ENCODE measurements around the genes APC, KCNN2, CDO1, COMMD10 and DMXL1.

DNA sequence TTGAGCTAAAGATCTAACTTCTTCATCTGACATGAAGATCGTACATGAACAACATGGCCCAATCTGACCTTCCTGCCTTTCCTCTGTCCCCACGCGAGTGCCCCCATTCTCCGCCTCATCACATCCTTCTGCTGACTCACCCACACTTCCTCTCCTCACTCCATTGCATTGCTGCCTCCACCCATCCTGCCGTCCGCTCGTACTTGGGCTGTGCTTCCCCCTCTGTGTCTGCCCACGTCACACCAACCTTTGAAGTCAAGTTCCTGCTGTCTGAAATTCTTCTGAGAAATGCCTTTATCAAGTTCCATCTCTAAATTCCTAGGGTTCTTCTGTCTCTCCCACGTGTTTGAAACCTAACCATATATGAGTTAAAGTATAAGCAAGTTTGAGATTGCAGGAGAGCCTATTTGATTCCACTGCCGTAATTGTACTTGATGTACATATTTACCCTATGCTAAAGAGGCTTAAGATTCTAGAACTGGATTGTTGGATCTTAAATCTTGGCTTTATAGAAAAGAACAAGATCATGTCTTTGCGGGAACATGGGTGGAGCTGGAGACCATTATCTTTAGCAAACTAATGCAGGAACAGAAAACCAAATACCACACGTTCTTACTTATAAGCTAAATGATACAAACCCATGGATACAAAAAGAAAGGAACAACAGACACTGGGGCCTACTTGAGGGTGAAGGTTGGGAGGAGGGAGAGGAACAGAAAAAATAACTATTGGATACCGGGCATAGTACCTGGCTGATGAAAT lies 18.1 kb upstream of the STARD4 start:
- PRO-cap, 8 experiments: peak in 3 of 8 experiments; most common plus-strand start position 258 of the sequence (in 1); most common minus-strand start position 99 of the sequence (in 3)

GRCh38 chr5:111930281-111930705 lies 173.3 kb upstream of the NREP start:
- PRO-cap, 8 experiments: peak in 1 of 8 experiments; most common minus-strand start chr5:111930530 (in 1)

- PRO-cap, 8 experiments: no peak in any of the 8 experiments
Measured at GRCh38 chr5:112109112-112109828, 309.8 kb downstream of the EPB41L4A start.

- PRO-cap, 8 experiments: peak in 6 of 8 experiments; most common plus-strand start chr5:112320874 (in 6)
Measured at GRCh38 chr5:112320563-112321049, 98.5 kb downstream of the EPB41L4A start.

GRCh38 chr5:112479610-112479935 lies 60.5 kb upstream of the EPB41L4A start:
- PRO-cap, 8 experiments: no peak in any of the 8 experiments

- PRO-cap, 8 experiments: peak in 8 of 8 experiments; most common plus-strand start chr5:112737888 (in 7); most common minus-strand start chr5:112737760 (in 7)
Measured at GRCh38 chr5:112737396-112738527, at the start of gene APC. Gene APC, plus strand, starts transcription at chr5:112737885.

DNA sequence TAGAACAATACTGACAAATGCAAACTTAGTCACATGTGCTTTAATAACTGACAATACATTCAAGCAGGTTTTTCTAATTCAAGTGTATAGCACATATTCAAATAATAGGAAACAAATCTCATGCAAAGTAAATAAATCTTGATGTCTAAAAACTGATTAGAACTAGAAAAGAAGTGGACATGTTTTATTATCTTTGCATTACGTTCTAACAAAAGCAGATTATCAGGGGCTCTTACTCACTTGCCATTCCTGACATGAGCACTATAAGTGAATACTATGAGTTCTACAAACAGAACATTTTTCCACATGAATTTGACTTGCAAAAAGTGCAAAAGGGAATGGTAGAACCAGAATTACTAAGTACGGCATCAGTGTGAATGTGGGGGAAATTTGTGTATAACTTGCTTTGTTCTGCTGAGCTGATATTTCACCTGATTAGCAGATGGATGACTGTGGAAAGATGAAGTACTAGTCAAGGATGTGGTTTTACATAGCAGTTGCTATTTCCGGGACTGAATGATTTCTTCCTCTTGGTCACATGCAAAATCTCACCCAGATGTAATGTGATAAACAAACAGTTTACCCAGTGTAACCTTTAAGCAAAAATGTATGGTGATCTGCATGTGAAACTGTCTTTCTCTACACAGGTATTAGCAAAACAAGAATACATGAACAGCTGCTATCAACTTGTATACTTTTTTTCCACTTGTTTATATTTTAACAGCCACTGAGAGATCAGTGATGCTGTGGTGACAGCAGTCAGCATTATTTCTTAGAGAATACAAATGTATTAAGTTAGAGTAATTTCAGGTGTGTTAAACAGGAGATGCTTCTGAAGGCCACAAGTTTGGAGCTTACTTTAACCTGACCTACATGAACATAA lies 46.0 kb downstream of the DCP2 start:
- PRO-cap, 8 experiments: no peak in any of the 8 experiments

- PRO-cap, 8 experiments: peak in 1 of 8 experiments; most common plus-strand start chr5:113028203 (in 1)
Measured at GRCh38 chr5:113027606-113028275, 51.1 kb downstream of the DCP2 start.

GRCh38 chr5:113234356-113234991 lies 200.3 kb downstream of the TSSK1B start:
- PRO-cap, 8 experiments: no peak in any of the 8 experiments

DNA sequence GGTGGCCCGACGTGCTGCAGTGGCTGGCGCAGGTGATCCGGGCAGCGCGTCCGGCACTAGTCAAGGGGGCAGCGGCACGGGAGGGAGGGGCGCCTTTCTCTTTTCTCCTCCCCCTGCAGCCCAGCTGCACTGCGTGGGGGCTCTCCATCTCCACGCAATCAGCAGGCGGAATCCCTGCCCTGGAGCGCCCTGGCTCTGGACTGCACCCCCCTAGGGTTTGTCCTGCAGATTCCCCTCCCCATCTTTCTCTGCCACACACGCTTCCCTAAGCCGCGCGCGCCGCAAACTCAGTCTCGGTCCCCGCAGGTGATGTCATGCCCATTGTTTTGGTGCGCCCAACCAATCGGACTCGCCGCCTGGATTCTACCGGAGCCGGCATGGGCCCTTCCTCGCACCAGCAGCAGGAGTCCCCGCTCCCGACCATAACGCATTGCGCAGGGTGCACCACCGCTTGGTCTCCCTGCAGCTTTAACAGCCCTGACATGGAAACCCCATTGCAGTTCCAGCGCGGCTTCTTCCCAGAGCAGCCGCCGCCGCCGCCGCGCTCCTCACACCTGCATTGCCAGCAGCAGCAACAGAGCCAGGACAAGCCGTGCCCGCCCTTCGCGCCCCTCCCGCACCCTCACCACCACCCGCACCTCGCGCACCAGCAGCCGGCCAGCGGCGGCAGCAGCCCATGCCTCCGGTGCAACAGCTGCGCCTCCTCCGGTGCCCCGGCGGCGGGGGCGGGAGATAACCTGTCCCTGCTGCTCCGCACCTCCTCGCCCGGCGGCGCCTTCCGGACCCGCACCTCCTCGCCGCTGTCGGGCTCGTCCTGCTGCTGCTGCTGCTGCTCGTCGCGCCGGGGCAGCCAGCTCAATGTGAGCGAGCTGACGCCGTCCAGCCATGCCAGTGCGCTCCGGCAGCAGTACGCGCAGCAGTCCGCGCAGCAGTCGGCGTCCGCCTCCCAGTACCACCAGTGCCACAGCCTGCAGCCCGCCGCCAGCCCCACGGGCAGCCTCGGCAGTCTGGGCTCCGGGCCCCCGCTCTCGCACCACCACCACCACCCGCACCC lies at the start of gene KCNN2:
KCNN2 (plus strand) TSS at position 413 of the 1,054 bp plus-strand sequence.
- PRO-cap, 8 experiments: no peak in any of the 8 experiments

- PRO-cap, 8 experiments: no peak in any of the 8 experiments
Measured at GRCh38 chr5:115484189-115484662, 60.3 kb downstream of the FEM1C start.

GRCh38 chr5:115545277-115545885 lies 806 bp upstream of the FEM1C start:
- PRO-cap, 8 experiments: no peak in any of the 8 experiments

DNA sequence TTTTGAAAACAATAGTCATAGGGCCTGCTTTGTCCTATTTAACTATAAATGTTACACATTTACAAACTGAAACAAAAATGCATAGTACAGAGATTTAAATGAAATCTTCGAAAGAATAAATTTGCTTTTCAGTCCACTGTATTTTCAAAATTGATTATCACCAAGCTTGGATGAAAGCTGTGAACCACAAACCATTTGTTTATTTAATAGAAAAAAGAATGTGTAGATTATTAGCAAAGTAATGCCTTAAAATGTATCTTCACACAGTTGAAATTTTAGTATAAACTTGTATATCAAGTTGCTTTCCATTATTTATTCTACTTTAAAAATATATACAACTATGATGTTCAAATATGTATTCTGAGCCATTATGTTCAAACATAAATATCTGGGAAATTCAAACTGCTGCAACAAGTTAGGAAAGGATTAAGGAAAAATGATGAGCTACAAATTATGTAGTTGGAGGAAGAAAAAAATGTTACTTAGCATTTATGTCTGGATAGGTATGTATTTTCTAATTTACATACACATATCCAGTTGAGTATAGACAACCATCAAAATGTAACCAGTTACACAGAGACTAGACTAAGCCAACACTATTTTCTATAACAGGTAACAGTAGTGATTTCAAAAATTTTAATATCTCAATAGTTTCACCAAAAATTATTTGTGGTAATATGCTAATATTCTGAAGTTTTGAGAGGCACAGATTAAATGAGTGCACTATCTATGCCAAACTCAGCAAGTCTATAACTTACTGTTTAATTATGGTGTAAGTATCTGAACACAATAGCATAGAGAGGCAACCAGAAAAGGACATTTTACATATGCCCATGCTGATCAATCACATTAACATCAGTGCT lies 11.6 kb upstream of the TICAM2 start:
- PRO-cap, 8 experiments: no peak in any of the 8 experiments

DNA sequence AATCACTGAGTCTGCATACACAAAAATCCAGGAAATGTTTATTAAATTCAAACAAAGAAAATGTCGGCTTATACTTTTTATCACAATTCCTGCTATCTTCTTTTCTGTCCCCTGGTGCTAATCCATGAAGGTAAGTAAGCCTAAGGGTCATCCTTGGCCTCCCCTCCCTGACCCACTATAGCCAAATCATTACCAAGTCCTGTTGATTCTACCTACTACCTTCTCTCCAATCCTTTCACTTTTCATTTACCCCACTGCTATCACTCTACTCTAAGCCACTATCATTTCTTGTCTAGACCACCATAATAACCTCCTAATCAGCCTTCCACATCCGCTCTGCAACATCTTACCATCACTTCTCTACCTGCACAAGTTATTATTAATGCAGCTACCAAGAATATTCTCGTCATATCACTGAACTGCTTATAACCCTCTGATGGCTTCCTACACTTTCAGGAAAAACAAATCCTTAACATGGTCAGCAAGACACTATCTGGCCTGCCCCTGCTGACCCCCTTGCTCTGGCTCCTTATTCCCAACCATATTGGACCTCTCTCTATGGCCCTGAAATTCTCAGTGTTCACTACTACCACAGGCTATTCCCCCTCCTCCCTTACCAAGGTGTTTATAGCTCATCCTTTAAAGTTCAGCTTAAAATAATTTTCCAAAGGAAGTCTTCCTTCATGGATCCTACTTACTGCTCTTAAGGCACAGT lies 1.6 kb downstream of the TMED7 start:
- PRO-cap, 8 experiments: no peak in any of the 8 experiments

GRCh38 chr5:115816222-115817213 lies at the start of gene CDO1:
Gene CDO1, minus strand, starts transcription at chr5:115816659.
- PRO-cap, 8 experiments: peak in 2 of 8 experiments; most common minus-strand start chr5:115816657 (in 2)

GRCh38 chr5:116038746-116039132 lies 6.5 kb downstream of the ARL14EPL start:
- PRO-cap, 8 experiments: peak in 2 of 8 experiments; most common plus-strand start chr5:116039016 (in 1); most common minus-strand start chr5:116038988 (in 2)

GRCh38 chr5:116084704-116085664 lies at the start of gene COMMD10:
Gene COMMD10, plus strand, starts transcription at chr5:116085025.
- PRO-cap, 8 experiments: peak in 8 of 8 experiments; most common plus-strand start chr5:116085462 (in 7); most common minus-strand start chr5:116085300 (in 4)

- PRO-cap, 8 experiments: no peak in any of the 8 experiments
Measured at GRCh38 chr5:116388717-116389241, 185.8 kb downstream of the SEMA6A start.

- PRO-cap, 8 experiments: no peak in any of the 8 experiments
Measured at GRCh38 chr5:116535151-116535585, 39.5 kb downstream of the SEMA6A start.

DNA sequence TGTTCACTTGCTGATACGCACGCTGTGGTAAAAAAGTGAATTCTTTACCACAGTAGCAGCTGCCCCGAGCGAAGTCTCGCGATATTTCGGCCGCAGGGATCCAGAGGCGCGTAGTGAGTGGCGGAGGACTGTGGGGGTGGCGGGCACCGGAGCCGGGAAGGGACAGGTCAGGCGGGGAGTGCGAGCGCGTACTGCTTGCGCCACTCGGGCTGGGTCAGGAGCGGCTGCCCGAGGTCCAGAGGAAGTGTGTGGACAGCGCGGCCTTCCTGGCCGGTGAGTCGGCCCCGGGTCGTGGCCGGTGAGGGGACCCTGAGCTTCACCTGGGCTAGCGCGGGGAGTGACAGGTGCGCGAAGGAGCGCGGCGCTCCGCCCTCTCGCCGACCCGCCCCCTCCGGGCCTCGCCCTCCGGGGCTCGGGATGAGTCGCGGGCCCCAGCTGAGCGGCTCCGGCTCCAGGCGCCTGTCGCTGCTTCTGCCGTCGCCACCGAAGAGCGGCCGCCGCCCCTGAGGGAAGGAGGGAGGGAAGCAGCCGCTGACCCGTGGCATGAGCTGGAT lies at the start of gene DMXL1:
DMXL1 (plus strand) TSS at position 103 of the 554 bp plus-strand sequence.
- PRO-cap, 8 experiments: peak in 8 of 8 experiments; most common plus-strand start position 146 of the sequence (in 4); most common minus-strand start position 339 of the sequence (in 5)